ENCODE results near the genes ZNF793, GGN and SPRED3.

GRCh38 chr19:36605413-36606140 lies 464 bp downstream of the ZNF382 start:
- PRO-cap: no peak
- RAMPAGE, long total RNA, 3 experiments: no peak in any of the 3 experiments

- PRO-cap: no peak
- RAMPAGE, long total RNA, 3 experiments: no peak in any of the 3 experiments
These were observed 1.9 kb downstream of the ZNF567 start for GRCh38 chr19:36689262-36689705.

GRCh38 chr19:37239302-37239736 lies 21.3 kb downstream of the ZNF383 start:
- PRO-cap: no peak
- RAMPAGE, long total RNA, 3 experiments: no peak in any of the 3 experiments

- PRO-cap: no peak
- RAMPAGE, long total RNA, 3 experiments: no peak in any of the 3 experiments
These were observed 15.5 kb downstream of the ZNF570 start for GRCh38 chr19:37484483-37485153.

DNA sequence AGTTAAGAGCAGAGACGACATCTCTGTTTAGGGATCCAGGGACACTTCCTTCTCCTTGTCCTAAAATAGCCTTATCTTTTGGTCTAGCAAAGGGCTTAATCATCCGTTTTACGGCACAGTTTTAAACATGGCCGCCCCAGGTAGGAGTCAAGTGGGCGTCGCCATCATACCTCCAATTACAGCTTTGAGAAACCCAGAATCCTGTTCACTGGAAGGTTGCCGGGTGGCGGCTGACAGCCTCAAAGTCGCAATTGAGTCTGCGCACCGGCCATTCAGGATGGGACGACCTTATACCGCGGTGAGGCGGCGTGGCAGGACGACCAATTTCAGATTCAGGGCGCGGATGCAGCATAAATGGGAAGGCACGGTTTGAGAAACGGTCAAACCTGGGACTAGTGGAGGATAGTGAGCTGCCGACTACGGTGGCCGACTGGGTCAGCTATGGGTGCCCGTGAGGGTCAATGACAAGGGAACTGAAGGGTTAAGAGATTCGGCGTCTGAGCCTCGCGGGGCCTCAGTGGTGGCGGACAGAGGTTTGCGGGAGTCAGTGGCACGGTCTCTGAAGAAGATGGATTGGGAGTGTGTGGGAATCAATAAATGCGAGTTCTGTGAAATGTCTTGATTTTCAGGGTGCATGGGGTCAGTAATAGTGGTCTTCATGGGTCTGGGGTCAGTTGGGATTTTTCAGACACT lies at the start of gene ZNF793:
TSS of gene ZNF793 (plus strand) at position 271 of the 693 bp plus-strand sequence.
- PRO-cap: unidirectional peak, plus-strand start at position 291 of the sequence
- RAMPAGE, long total RNA, 3 experiments: no peak in any of the 3 experiments

- PRO-cap: bidirectional peak, plus-strand start at chr19:37692398, minus-strand start at chr19:37692313
- RAMPAGE, long total RNA, 3 experiments: start-site peak on the minus strand in 2 of 3 experiments, at chr19:37692069-37692320 at its widest, 30 to 31 reads per replicate
These were observed 27.7 kb downstream of the ZNF607 start for GRCh38 chr19:37691609-37692543.

- PRO-cap: no peak
- RAMPAGE, long total RNA, 3 experiments: no peak in any of the 3 experiments
These were observed 11.9 kb downstream of the ZNF607 start for GRCh38 chr19:37707713-37708069.

GRCh38 chr19:37755760-37756012 lies 23.7 kb downstream of the ZNF573 start:
- PRO-cap: no peak
- RAMPAGE, long total RNA, 3 experiments: no peak in any of the 3 experiments

DNA sequence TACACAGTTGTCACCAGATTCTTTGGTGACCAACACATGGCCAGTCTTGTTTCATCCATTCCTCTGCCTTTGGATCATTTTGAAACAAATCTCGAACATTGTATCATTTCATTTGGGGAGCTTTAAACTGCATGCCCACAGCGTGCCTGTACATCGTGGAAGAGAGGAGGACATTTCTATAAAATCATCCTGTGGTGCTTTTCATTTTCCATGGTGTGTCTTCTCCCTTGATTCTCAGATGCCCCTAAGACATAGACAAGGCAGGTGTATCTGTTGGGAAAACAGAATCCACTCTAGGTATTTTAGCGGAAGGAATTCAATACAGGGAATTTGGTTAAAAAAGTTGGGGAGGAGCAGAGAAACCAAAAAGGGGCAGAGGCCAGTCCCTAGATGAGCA lies 145.0 kb downstream of the SIPA1L3 start:
- PRO-cap: no peak
- RAMPAGE, long total RNA, 3 experiments: no peak in any of the 3 experiments

DNA sequence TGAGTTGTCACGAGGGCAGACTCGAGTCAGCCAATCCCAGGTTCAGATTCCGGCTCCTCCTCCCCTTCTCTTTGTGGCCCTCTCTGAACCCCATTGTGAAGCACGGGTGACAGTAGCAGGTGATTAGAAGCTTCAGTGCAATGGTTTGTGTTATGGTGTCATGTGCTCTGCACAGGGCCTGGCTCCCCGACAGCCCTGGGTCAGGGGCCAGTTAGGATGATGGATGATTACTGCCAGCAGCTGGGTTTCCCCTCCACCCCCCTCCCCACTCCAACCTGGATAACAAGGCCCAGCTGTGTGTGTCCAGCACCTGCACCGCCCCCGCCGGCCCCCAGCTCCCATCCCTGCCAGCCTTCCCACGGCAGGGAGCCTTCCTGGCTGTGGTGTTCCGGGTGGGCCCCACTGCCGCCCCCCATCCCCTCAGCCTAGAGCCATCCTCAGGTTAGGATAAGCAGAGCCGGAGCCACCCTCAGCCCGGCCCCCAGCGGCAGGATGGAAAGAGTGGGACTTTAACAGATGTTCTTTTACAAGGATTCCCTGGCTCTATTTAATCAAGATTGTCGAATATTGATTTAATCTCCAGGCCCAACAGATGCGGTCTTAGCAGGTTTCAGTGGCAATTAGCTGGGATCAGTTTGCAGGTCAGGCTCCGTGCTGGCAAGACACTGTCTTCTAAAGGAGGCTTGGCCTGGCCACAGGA lies 156.1 kb downstream of the SIPA1L3 start:
- PRO-cap: no peak
- RAMPAGE, long total RNA, 3 experiments: no peak in any of the 3 experiments

GRCh38 chr19:38183044-38183542 lies 40.9 kb downstream of the DPF1 start:
- PRO-cap: unidirectional peak, plus-strand start at chr19:38183395
- RAMPAGE, long total RNA, 3 experiments: no peak in any of the 3 experiments

- PRO-cap: no peak
- RAMPAGE, long total RNA, 3 experiments: no peak in any of the 3 experiments
These were observed 38.6 kb downstream of the DPF1 start for GRCh38 chr19:38185315-38185909.

GRCh38 chr19:38277360-38278087 lies 13.2 kb downstream of the SPINT2 start:
- PRO-cap: no peak
- RAMPAGE, long total RNA, 3 experiments: no peak in any of the 3 experiments

DNA sequence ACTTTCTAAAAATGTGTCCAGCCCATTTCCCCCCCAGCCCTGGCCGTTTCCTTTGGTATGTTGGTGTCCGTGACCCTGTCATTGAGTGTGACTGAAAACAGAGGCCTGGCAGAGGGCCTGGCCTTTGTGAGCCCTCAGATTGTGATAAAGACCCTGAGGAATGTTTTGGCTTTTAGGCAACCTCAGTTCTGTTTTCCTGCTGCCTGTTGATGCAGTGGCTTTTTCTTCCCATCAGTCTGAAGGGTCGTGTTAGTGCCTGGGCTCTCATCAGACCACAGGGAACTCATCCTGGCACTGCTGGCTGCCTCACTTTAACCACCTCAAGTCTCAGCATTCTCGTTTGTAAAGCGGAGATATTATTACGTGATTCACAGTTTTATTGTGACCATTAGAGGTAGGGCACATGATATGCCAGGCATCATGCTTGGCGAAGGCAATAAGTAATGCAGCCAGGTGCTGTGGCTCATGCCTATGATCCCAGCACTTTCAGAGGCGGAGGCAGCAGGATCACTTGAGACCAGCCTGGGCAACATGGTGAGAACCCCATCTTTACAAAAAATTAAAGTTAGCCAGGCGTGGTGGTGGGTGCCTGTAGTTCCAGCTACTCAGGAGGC lies 13.8 kb downstream of the SPINT2 start:
- PRO-cap: unidirectional peak, plus-strand start at position 185 of the sequence
- RAMPAGE, long total RNA, 3 experiments: no peak in any of the 3 experiments

DNA sequence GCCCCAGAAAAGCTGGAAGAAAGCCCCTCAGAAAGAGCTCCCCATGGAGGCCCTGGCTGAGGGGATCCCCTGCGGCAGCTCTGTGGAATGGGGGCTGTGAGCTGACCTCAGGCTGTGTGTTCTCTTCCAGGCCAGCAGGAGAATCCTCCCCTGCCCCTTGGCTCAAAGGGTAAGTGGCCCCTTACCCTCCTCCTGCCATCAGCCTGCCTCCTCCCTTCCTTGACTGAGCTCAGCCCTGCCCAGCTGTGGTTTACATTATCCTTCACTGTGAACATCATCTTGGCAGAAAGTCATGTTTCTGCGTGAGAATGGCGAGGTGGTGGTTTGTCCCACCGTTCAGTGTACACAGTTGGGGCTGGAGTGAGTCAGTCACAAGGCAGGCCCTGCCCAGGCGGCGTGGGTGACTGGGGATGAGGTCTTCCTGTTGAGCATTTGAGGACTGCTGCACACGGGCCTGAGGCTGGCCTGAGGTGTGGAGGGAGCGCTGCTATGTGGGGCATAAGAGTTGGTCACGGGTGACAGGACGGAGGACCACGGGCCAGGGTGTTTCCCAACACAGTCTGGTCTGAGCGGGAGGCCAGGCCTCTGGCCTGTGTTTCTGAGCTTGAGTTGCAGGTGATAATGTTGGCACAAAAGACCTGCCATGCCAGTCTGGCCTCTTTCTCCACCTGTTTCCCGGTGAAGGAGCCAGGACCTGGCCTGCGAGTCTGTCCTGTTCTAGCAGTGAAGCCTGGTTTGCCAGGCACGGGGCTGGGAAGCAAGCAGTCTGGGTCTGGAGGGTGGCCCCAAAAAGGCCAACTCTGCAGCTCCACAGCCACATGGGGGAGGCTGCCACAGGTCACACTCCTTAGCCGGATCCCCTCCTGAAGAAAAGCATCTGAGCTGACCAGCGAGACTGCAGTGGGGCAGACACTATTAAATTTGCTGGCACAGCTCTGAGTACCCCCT lies 13.4 kb upstream of the C19orf33 start:
- PRO-cap: no peak
- RAMPAGE, long total RNA, 3 experiments: no peak in any of the 3 experiments

GRCh38 chr19:38338854-38339424 lies 3.3 kb downstream of the CATSPERG start:
- PRO-cap: no peak
- RAMPAGE, long total RNA, 3 experiments: no peak in any of the 3 experiments

DNA sequence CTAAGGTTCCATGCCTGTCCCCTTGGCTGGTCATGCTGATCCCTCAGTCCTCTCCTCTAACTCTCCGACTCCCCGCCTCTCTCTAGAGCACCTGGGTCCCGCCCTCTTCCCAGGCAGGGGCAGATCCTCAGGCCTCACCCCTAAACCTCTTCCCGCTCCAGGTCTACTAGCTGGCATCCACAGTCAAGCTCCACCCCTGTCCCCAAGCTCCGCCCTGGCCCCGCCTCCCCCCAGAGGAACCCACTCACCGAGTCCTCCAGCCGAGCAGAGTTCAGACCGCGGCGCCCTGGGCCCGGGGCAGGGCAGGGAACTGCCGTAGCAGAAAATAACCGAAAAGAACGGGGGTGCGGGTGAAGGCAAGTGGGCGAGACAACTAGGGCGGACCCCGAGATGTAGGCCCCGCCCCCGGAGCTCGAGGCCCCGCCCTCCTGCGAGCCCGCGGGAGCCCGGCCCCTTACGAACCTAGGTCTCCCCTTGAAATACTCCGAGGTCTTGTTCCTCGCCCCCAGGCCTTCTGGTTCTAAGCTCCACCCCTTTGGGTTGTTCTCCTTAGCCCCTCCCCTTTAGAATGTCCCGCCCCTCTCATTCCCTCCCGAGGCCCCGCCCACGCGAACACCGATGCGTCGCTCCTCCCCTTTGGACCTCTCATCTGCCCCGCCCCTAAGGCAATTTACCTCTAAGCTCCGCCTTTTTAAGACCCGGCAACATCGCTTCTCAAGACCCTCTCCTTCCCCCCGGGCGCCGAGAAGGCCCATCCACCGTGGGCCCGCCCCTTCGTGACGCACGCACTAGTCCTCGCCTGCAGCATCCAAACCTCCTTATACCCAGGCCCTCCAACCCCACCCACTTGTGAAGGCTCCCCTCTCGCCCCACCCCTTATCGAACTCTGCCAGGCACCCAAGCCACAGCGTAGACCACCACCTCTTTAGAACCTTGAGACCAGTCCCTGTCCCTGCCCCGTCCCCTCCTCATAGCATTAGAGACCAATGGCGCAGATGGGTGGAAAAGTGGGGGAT lies at the start of gene GGN:
TSS of gene GGN (minus strand) at position 522 of the 1,016 bp plus-strand sequence.
- PRO-cap: bidirectional peak, plus-strand start at position 274 of the sequence, minus-strand start at position 146 of the sequence; bidirectional peak, plus-strand start at position 679 of the sequence, minus-strand start at position 476 of the sequence
- RAMPAGE, long total RNA, 3 experiments: no peak in any of the 3 experiments

DNA sequence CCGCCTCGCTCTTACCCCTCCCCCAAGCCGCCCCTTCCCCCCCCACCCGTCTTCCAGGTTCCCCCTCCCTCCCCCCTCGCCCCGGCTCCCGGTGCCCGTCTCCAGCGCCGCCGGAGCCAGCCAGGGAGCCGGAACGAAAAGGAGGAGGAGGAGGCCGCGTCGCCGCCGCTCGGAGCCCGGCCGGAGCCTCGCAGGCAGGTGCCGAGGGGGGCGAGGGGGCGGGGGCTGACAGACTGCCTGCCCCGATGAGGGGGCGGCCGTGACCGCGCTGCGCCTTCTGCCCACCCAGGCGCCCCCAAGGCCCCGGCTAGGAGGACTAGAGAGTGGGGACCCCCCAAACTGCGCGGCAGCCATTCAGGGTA lies at the start of gene SPRED3:
TSS of gene SPRED3 (plus strand) at position 84 of the 362 bp plus-strand sequence.
- PRO-cap: unidirectional peak, plus-strand start at position 104 of the sequence
- RAMPAGE, long total RNA, 3 experiments: no peak in any of the 3 experiments

DNA sequence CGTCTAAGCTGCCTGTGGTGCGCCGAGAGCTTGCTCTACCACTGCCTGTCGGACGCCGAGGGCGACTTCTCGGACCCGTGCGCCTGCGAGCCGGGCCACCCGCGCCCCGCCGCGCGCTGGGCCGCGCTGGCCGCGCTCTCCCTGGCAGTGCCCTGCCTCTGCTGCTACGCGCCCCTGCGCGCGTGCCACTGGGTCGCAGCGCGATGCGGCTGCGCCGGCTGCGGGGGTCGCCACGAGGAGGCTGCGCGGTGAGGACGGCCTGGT lies 7.1 kb upstream of the FAM98C start:
- PRO-cap: no peak
- RAMPAGE, long total RNA, 3 experiments: no peak in any of the 3 experiments

DNA sequence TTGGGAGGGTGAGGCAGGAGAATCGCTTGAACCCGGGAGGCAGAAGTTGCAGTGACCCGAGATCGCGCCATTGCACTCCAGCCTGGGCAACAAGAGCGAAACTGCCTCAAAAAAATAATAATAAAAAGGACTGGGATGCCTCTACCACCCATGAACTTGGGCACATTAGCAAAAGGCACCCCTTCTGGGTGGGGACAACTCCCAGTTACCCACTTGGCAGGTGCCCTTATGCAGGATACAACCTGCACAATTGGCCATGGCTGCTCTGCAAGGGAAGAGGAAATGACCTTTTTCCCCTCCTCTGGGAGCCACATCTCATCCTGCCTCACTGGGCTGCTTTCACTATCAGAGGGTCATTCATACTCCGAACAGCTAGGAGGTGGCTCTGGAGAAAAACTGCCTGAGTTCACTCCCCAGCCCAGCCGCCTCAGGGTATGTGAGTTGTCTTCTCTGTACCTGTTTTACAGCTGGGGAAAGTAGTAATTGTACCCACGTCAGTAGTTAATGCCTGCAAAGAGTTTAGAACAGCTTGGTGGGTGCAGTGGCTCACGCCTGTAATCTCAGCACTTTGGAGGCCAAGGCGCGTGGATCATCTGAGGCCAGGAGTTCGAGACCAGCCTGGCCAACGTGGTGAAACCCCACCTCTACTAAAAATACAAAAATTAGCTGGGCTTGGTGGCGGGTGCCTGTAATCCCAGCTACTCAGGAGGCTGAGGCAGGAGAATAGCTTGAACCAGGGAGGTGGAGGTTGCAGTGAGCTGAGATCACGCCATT lies 7.0 kb upstream of the ACTN4 start:
- PRO-cap: unidirectional peak, plus-strand start at position 345 of the sequence
- RAMPAGE, long total RNA, 3 experiments: no peak in any of the 3 experiments

Measured in subcutaneous adipose tissue (tissue), 3 donors.